Cardiac atrium fibroblast (primary cell): Measurements from ENCODE around the gene SPSB1.

GRCh38 chr1:8422298-8423263 is 104.7 kb downstream of the SLC45A1 start:
- RAMPAGE, long total RNA: no peak

DNA sequence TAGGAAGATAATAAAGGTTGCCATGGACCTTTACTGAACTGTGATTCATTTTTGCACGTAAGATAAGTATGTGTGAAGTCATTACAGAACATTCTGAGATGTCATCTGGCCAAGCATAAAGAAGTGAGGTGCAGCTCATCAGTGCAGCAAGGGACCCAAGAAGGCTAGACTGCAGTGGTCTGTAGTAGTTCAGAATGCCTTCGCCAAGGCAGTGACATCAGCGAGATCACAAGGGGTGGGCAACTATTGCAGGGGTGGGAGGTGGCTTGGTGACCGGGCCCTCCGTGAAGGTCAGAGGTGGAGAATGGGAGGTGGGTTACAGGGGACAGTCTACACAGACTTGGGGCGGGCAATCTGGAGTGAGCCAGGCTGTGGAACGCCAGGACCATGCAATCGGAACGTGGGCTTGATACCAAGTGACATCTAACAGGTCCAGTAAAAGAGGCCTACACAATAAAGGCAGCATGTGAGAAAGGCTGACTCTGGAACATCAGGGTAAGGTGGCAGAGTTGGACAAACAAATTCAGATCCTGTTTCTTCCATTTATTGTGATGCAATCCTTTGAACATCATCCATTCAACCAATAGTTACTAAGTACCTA is 107.4 kb downstream of the SLC45A1 start:
- RAMPAGE, long total RNA: no peak

GRCh38 chr1:8447056-8447661 is 129.2 kb downstream of the SLC45A1 start:
- RAMPAGE, long total RNA: no peak

GRCh38 chr1:8455583-8456164 is 137.8 kb downstream of the SLC45A1 start:
- RAMPAGE, long total RNA: no peak

GRCh38 chr1:8525119-8525597 is 207.2 kb downstream of the SLC45A1 start:
- RAMPAGE, long total RNA: no peak

- RAMPAGE, long total RNA: no peak
Observed at GRCh38 chr1:8629025-8630082, 188.1 kb downstream of the RERE start.

DNA sequence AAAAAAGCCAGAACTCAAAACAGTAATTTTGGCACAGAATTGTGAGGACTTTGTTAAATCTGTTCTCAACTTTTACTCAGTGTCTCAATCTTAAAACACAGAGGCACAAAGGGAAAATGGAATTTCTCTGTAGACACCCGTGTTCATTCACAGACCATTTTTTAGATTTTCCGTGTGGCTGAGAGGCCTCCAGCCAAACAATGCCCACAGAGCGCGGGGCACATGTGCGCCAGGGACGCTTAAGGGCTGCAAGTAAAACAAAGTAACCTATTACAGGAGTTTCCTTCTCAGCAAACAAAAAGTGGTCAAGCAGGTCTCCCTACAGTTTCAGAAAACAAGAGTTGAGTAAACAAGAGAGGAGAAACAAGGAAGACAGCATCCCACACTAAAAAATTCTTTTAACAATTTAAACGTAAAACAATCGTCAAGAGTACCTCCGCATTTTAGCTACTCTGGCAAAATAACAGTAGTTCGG is 115.3 kb downstream of the RERE start:
- RAMPAGE, long total RNA: no peak

DNA sequence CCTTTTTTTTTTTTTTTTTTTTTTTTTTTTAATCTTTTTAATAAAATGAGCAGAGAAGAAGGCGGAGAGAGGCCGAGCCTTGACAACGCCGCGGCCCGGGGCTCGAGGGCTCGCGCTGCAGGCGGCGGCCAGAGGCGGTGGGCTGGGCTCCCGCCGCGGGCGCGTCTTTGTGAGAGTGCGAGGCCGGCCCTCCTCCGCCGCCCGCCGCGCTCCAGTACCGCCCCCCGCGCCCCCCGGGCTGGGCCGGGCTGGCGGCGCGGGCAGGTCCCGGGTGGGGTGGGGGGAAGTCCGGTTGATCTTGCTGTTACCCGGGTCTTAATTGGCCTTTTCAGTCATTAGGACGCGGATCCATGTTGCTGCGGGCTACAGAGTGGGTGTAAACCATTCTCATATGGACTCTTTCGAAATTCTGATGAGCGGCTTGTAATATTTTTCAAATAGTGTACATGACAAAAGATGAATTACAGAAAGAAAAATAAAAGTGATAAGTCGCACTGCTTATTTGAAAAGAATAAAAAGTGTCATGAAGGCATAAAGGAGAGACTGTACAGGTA is 462 bp upstream of the RERE start:
- RAMPAGE, long total RNA: no peak

- RAMPAGE, long total RNA: no peak
Observed at GRCh38 chr1:8871587-8872599, 6.6 kb downstream of the ENO1 start.

DNA sequence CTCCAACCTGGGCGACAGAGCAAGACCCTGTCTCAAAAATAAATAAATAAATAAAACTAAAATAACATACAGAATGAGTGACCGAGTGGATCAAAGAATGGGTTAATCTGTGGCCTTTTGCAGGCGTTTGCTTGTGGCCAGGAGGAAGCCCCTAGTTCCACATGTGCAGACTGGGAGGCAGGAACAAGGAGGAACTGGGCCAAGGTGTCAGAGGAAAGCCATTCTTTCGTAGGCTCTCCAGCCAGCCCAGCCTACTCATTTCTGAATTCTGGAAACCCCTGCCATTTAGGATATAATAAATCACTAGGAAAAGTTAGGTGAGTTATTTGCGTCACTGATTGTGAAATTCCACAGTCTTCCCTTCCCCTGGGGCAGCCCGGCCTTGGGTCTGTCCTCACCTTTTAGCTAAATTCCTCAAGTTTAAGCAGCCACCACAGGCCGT is 18.4 kb downstream of the GPR157 start:
- RAMPAGE, long total RNA: no peak

DNA sequence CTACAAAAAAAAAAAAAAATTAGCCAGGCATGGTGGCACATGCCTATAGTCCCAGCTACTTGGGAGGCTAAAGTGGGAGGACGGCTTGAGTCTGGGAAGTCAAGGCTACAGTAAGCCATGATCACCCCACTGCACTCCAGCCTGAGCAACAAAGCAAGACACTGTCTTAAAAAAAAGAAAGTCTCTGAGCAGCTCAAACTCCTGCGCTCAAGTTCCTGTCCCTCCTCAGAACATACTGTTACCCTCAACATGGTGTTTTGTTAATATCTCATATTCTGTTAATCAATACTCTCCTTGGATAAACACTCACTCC is 43.0 kb upstream of the GPR157 start:
- RAMPAGE, long total RNA: no peak

- RAMPAGE, long total RNA: no peak
Observed at GRCh38 chr1:9248759-9249191, 14.2 kb downstream of the H6PD start.

- RAMPAGE, long total RNA: no peak
Observed at GRCh38 chr1:9263323-9263815, 28.8 kb downstream of the H6PD start.

GRCh38 chr1:9292480-9293138 is at the start of gene SPSB1:
Gene SPSB1 (plus strand): TSS chr1:9292894.
- RAMPAGE, long total RNA: no peak

- RAMPAGE, long total RNA: no peak
Observed at GRCh38 chr1:9319466-9320632, 27.2 kb downstream of the SPSB1 start.

GRCh38 chr1:9322495-9323003 is 29.9 kb downstream of the SPSB1 start:
- RAMPAGE, long total RNA: no peak

DNA sequence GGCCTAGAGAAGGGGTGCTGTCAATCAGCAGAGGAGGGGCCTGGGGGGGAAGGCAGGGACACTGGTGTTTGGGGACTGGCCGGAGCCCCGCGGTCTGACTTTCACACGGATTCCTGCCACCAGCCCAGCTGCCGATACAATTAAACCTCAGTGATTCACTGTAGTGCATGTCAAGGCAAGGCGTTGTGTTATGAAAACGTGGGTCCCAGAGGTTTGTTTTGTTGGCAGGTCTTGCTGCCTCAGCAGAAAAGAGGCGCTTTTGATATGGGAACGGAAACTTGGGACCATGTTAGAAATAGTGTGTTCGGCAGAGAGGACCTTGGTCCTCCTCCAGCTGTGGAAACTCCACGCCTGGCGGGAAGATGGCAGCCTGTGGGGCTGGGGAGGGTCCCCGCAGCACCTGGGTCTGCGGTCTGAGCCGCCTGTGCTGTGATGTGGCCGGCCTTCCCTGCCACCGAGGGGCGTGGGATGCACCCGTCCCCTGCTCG is 47.6 kb downstream of the SPSB1 start:
- RAMPAGE, long total RNA: no peak

DNA sequence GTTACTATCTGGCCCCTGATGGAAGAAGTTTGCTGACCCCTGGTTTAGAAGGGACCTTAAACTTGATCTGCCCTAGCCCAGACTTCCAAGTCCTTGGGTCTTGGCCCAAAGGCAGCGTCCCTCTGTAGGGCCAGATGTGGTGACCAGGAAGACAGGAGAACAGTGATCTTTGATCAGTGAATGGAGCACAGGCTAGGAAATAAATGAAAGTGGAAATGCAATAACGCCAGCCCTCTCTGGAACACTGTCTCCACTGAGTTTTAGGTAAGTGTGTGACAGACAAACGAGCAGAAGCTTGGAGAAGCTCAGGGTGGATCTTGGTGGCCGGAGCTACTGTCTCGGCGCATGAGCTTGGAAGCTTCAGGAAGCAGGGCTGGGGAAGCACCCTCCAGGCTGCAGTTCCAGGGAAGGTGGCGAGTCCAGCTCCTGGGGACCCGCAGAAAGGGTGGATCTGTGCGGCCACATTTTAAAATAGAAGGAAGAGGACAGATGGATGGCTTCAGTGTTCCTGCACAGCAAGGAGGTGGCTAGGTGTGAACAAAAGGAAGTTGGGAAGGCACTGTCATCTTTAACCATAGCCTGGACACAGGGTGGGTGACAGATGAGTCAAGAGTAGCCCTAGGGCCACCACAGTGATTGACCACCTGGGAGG is 58.6 kb downstream of the SPSB1 start:
- RAMPAGE, long total RNA: no peak

- RAMPAGE, long total RNA: no peak
Observed at GRCh38 chr1:9384521-9385336, 92.0 kb downstream of the SPSB1 start.

- RAMPAGE, long total RNA: no peak
Observed at GRCh38 chr1:9413026-9413948, 120.6 kb downstream of the SPSB1 start.